Cardiac fibroblast (primary cell): Measurements from ENCODE around the genes SERPINB7 and DOK6.

DNA sequence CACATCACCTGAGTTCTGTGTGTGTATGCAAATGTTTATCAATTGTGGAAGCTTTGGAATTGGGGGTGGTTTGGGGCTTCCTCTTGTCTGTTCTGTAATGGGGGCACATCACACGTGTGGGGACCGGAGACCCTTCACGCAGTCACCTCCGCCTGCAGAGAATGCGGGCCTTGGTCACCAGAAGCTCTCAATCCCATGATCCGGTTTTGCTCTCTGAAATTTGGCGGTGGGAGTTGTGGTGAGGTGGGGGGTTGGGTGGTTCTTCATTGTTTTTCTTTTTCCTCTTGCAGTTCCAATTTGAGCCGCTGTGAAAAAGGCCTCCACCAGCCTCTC, 61.3 kb downstream of the ZCCHC2 start:
- RRBS = 23% methylated on average over 4 of the region's 8 CpGs

DNA sequence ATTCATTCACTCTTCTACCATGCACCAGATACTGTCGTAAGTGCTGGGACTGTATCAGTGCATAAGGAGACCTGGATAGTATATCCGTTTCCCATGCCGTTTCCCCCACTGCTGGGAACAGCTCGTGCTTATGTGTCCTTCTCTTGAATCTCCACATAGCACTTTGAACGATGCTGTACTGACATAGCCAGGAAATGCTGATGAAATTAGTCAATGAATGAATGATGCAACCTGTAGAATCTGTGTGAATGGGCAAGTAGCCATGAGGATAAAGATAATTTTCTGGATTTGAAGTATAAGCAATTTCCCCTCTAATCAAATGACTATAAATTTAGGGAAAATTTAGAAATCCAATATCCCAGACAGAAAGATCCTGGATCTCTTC, 276.0 kb downstream of the BCL2 start:
- RRBS = no CpG with 5 or more reads among the region's 5 CpGs

- RRBS = no CpG with 5 or more reads among the region's 4 CpGs
Measured at GRCh38 chr18:63062416-63062653, 257.2 kb downstream of the BCL2 start.

DNA sequence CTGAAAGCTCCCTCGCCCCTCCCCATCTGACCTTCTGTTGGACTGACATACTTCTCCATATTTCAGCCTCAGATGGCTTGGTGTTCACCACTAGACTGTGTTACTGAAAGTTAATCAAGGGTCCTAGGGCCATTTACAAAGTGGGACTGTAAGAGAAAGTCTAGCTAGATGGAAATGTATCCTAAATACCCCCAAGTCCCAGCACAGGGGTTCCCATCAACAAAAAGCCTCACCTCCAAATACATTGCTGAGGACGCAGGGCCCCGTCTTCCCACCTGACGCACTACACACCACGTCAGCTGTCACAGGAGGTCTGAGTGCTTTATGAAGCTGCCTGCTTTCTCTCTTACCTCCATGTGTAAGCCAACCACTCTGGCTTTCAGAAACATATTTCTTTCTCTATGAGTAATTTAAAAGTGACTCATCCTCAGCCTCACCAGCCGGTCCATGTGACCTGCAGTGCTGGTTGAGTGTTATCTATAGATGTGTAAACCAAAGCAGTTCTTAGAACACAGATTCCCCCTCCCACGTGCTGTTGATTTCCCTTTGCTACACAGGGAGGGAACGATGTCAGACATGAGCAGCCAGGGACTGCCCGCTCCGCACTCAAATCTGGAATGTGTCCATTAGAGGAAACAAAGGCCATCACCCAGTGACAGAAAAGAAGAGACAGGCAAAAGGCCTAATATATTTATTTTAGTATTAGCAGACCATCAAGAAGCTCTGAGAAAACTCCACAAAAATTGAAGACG, 157.9 kb downstream of the BCL2 start:
- RRBS = no CpG with 5 or more reads among the region's 11 CpGs

DNA sequence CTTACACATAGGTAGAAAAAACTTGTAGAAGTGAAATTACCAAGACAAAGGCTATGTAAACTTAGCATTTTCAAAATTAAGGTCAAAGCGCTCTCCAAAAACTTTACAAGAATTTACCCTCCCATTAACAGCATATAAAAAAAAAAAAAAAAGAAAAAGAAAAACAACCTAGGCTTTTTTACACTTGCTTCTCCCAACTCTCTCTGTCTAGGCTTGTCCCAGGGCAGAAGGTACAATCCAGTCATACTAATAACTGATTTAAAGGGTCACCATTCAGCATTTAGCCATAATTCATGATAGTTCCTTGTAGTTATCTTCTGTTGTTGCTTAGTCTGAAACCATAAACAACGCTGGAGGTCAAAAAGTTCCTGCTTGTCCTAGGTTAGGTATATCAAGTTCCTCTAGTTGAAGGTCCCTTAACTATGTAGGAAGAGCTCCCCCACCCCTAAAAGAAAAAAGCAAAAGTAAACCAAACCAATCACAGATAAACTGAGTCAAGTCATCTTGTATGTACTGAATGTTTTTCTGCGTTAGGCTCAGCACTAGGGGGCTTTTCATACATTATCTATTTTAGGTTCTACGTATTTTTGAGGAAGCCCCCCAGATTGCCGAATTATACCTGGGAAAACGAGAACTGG, 130.4 kb downstream of the BCL2 start:
- RRBS = no CpG with 5 or more reads among the region's 6 CpGs

DNA sequence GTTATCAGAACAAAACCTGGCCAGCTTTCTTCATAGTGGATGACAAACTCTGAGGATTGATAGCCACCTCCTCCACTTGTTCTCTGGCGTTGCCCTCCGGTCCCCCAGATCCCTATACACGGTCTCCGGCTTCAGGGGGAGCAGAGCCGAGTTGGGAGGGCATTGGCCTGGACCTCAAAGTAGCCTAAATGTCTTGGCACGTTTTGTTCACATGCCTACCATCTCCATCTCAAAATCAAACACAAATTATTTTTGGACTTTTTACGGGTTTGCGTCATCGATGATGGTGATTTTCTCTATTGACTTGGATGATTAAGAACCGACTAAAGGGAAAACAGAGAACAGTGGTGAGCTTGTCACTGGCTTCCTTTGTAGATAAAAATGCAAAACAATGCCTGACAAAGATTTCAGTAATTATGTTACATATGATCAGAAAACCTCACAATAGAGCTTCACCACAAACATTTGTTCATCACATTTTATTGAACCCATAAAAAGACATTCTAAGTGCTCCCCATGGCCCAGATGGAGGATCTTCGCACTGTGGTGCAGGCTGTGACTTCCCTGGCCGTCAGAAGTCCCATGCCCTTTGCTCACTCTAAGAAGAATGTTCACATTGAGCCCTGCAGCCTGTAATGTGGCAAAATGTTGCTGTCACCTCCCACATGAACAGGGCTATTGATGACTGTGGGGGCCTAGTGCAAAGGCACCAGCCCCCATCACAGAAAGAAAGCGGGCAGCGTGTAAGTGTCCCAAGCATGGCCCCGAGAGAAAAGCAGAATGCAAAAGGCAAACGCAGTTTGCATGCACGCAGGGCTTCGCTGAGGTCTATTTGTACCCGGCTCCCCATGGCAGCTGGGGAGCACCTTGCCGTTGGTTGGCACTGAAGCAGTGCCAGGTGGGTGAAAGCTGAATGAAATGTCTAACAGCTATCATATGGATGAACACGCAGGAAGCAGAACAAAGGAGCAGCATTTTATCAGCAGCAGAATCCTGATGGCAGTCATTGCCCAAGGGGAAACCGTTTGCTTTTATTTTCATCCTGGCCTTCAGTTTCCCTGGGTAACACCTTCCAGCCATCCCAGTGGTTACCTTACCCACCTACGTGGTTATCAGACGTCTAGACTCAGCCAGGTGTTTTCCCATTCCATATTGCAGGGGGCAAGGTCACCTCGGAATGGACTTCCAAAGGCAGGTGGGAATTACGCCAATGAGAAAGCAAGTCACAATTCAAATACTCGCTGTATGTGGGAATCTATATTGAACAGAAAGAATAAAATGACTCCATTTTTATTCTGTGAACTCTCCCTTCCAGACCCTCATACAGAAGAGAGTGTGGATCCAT, 60.5 kb downstream of the BCL2 start:
- RRBS = no CpG with 5 or more reads among the region's 27 CpGs

DNA sequence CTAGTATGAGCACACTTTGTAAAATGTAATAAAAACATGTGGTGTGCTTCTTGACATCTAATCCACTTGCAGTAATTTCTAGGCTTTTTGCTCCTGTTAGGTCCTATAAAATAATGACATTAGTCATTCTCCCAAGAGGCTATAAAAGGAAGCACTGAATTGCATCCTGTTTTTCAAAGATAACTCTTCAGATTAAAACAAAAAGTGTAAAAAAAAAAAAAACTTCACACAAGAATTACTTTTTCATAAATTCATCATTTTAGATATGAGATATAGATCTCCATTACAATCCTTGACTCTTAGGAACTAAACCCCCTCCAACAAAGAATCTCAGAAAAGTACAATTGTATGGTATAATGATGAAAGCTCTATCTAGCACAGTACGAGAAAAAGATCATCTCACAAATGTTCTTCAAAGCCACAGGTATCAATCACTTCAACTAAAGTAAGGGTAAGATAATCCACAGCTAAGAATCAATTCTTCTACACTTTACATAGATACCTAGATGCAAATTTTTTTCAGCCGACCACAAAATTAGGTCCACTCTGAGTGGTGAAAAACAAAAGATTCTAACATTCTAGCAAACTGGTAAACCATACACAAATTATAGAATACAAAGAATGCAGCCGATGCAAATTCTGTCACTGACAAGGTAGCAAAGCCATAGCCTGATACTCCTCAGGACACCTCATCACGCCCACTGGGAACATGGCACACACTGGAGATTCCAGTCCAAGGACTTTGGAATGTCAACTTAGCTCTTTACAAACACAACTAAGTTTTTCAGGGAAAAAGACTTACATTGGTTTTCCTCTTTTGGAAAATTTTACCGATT, 2.6 kb downstream of the BCL2 start:
- RRBS = no CpG with 5 or more reads among the region's 5 CpGs

- RRBS = no CpG with 5 or more reads among the region's 1 CpG
Measured at GRCh38 chr18:63552848-63553309, 10.7 kb downstream of the SERPINB12 start.

- RRBS = no CpG with 5 or more reads among the region's 3 CpGs
Measured at GRCh38 chr18:63775236-63775818, at the start of gene SERPINB7. Gene SERPINB7 (plus strand): TSS chr18:63775418.

DNA sequence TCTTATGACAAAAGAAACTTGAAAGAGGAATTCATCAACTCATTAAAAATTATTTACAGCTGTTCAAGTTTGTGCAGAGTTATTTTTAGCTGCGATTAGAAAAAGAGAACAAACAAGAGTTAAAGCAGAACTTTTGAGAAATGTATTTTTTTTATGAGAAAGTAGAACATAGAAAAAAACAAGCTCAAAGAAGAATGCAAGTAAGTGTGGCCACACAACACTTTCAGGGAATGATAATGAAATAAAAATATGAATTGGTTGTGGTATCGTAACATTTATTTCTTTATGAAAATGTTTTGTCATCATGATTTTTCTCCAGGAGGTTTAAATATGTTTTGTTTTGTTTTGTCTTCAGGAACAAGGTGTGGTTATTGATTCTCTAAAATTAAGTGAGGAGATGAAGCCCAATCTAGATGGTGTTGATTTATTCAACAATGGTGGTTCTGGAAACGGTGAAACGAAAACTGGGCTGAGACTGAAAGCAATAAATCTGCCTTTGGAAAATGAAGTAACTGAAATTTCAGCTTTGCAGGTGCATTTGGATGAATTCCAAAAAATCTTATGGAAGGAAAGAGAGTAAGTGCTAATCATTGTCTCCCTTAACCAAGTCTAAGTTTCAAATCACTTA, 40.6 kb downstream of the CCDC102B start:
- RRBS = no CpG with 5 or more reads among the region's 4 CpGs

DNA sequence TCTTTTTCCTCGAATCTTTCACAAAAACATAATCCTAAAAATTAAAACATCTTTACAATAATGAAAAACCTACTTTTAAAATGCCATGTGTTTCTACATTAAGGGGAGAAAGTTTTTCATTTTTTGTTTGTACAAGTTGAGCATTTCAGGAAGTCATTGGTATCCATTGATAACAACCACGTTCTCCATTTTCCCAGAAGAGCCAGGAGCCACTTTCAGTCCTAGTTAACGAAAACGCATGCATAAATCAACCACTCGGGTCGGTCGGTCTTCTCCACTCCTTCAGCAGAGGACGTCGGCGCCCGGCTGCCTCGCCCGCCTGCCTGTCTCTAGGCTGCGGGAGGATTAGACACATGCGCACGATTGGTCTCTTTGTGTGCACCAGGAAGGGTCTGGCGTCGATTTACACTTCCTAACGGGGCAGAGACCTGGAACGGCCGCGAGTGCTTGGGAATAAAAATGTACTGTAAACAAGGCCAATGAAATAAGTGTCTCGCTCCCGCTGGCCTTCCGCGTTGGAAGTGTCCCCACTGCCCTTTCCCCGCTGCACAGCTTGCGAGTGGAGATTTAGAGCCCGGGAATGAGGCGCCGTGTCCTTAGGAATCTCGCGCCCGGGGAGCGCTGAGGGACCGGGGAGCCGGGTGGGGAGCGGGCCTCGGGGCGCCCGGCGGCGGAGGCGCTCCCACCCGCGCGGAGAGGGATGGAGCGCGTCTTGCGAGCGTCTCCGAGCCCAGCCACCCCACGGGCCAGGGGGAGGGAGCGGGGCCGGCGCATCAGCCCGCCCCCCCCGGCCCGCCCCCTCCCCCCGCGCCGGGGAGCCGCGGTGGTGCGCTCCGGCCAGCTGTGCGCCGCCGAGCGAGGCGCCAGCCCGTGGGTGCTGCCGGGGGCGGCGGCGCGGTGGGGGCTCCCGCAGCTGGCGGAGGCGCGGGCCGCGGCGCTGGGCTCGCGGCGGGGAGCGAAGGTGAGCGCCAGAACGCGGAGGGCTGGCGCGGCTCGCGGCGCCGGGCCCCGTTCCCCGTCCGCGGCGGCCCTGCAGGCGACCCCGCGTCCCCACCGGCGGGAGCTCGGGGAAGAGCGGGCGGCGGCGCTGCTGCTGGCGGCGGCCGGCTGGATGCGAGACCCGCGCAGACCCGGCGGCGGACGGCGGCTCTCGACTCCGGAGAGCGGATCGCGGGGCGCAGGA, at the start of gene DOK6:
TSS of gene DOK6 (plus strand) at position 844 of the 1,183 bp plus-strand sequence.
- RRBS = 2% methylated on average over 27 of the region's 129 CpGs

DNA sequence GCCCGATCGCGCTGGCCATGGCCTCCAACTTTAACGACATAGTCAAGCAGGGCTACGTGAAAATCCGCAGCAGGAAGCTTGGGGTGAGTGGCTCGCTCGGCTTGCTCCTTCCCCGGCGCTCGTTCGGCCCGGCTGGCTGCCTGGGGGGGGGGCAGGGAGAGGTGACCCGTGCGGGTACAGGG, 431 bp downstream of the DOK6 start:
- RRBS = 0% methylated on average over 3 of the region's 15 CpGs

GRCh38 chr18:69935177-69936026, 12.3 kb downstream of the CD226 start:
- RRBS = no CpG with 5 or more reads among the region's 6 CpGs

DNA sequence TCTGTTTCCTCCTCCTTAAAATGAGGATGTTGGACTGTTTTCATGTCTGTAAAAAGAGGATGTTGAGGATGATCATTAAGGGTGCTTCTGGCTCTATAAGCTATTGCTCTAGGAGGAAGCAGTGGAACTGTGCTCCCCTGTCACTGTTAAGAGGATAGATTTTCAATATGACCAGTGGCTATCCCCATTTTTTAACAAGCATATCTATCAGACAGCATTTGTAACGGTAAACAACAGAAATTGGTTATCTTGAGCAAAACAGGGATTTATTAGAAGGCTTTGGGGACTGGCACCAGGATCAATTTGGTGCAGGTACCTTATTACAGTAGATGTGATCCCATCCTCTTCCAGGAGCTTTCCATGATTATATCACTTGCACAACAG, 3.4 kb upstream of the SOCS6 start:
- RRBS = no CpG with 5 or more reads among the region's 1 CpG

DNA sequence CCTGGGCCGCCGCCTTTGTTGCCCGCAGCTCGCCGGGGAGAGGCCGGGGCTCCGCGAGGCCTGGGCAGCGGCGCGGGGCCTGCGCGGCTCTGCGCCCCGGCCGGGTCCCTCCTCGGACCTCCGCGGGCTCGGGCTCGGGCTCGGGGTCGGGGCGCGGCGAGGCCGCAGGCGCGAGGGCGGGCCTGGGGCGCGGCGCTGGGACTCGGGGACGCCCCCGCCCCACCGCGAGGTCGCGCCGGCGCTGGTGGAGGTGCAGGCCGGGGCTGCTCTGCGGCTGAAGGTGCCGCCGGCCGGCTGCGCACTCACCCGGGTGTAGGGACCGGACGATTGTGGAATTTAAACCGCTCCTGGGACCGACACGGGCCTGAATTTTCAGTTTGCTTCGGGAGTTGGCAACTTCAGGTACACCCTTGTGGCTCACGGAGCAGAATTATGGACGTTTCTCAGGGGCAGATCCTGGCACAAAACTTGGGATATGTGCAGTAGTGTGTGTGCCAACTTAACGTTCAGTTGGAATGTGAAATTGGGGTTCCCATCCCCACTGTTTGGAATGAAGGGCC, 701 bp downstream of the SOCS6 start:
- RRBS = 1% methylated on average over 15 of the region's 58 CpGs

DNA sequence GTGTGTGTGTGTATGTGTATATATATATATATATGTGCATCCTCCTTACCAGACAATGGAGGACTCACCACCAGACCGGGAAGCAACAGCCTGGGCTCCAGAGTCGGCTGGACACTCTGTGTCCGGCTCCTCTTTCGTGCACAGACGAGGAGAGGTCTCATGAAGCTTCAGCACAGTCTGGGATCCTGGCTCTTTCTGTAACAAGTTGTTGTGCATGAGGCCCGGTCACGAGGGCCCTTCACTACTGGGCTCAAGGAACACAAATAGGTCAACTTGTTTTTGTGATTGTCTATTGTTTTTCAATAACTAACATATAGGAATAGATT, 965.4 kb downstream of the CBLN2 start:
- RRBS = 89% methylated on average over 3 of the region's 7 CpGs

GRCh38 chr18:74023045-74023804, 124.4 kb downstream of the FBXO15 start:
- RRBS = no CpG with 5 or more reads among the region's 5 CpGs

DNA sequence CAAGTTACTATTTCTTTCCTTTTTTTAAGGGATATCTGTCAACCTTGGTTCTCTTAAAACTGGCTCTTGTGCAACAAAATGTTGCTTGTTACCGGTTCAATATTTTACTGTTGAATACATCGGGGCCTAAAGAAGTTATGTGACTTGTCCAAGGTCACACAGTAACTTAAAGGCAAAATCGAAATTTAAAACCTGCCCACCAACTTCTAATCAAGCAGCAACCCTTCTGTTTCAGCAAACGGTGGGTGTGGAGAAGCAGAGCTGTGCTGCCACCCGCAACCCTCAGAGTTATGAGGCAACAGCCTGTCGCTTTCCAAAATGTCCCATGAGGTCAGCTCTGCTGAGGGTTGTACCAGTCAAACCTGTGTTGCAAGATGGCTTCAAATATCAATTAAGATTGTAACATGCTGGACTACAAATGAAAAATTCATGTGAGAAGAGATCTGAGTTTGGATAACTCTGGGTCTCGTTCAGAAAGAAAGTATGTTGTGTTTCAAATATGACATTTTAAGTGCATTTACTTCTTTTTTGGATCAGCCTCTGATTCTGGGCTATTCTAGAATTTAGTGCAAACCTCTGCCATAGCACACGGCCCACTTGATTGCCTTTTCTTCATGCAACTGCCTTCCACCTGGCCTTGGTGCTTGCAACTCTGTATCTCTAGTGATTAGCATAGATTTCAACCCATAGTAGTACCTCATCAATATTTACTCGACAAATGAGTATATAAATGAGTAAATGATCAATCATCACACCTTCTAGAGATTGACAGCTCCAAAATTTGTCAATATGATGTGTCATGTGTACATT, 69.2 kb downstream of the TIMM21 start:
- RRBS = no CpG with 5 or more reads among the region's 9 CpGs

GRCh38 chr18:74282435-74283508, 9.0 kb downstream of the CYB5A start:
- RRBS = 68% methylated on average over 5 of the region's 18 CpGs